ENCODE results near the genes GOLGA6A and ISLR.

DNA sequence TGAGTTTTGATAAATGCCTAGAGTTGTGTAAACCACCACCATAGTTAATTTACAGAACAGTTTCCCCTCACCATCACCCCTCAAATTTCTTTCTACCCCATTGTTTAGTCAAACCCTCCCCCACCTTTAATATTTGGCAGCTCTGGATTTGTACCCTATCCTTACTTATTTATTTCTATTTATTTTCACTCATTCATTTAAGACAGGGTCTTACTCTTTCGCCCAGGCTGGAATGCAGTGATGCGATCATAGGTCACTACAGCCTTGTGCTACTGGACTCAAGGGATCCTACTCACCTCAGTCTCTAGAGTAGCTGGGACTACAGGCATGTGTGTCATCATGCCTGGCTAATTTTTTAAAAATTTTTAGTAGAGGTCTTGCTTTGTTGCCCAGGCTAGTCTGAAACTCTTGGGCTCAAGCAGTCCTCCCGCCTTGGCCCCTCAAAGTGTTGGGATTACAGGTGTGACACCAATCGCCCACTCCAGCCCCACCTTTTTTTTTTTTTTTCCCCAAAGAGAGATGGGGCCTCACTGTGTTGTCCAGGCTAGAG is 35.4 kb downstream of the ARIH1 start:
- PRO-cap, result no peak

- PRO-cap, result no peak
These were observed 49.2 kb downstream of the ARIH1 start for GRCh38 chr15:72523380-72523764.

DNA sequence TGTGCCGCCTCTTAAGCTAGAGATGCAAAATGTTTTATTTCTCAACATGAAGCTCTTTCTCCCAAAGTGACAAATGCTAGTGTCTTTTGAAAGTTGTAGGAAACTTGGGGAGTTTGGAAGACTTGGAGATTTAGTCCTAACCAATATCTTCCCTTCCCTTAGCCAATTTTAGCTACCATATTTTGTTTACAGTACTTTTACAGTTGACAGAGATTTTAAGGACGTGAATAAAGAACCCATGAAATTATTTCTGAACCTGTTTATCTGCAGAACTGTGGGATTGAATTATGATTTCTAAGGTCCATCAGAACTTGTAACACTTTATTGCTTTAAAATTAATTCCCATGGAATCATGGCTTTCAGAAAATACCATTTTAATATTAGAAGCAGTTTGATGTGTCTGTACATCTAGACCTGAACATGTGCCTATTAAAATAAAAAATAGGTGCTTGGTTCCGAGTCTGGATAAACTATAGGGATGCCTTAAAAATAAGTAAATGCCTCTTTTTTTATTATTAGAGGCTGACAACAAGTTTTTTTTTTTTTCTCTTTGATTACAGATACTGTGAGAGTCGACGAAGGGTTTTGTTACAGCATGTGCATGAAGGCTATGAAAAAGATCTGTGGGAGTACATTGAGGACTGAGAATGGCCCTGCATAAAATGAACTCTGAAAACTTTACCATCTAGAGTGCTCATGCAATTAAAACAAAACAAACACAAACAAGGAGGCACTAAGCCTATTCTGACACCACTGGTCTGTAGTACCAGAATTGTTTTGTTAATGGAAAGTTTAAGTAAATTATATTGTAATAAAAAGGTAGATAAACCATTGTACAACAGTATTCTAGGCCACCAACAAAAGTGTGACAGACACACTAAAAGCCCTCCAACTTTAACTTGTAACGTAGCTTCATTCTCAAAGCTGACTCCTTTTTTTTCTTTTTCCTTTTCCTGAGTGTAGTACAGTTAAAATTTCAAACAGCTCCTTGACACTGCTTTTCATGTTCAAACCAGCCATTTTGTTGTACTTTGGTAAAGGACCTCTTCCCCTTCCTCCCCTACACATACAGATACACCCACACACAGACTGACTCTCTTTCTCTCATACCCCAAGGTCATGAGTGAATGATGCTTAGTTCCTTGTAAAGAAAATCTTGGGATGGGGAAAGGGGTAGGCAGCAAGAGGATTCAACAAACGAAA is 71.4 kb upstream of the GOLGA6B start:
- PRO-cap, result no peak

GRCh38 chr15:73181453-73182355 is 129.4 kb downstream of the NEO1 start:
- PRO-cap, result no peak

- PRO-cap, result no peak
These were observed 141.3 kb downstream of the NEO1 start for GRCh38 chr15:73193440-73194066.

DNA sequence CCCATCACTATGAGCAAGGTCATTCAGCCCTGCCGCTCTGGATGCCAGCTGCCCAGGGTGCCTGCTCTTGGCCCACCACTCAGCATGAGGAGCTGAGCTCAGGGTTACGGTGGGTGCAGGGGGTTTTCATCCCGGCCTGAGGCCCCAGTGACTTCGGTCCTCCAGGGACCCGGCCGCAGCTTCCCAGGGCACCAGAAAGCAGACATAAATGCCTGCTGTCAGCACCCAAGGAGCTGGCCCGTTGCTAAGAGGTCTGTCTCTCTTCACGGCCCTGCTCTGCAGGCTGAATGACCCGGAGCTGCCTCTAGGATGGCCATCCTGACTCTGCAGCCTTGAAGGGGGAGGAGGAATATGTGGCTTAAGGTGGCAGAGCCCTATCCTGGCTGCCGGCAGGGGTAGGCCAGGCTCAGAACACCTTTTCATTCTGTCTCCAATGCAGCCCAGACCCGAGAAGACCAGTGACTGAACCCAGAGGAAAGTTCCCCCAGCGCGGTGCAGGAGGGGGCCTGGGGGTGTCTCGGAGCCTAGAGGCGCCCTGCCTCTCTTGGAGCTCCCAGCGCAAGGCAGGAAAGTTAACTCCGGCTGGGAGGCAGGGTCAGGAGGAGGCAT is 1.8 kb downstream of the HCN4 start:
- PRO-cap, result no peak

DNA sequence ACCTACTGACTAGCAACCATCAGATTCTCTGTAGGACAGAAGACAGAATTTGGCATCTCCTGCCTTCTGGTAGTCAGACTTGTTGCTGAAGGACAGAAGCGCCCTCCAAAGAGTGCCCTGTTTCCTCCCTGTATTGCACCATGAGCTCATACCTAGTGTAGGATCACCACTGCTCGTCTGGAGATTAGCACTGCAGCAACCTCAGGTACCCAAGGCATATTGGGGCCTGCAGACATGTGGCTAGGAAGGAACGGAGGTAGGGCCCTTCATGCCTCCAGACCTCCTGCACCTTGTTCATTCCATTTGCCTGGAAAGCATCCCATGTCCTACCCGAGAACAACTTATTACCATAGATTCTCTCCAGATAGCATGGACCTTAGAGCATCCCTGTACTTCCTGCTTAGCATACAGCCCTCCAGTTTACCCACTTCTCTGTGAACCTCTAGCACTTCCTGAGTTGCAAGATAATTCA is 78.0 kb downstream of the NPTN start:
- PRO-cap, result no peak

DNA sequence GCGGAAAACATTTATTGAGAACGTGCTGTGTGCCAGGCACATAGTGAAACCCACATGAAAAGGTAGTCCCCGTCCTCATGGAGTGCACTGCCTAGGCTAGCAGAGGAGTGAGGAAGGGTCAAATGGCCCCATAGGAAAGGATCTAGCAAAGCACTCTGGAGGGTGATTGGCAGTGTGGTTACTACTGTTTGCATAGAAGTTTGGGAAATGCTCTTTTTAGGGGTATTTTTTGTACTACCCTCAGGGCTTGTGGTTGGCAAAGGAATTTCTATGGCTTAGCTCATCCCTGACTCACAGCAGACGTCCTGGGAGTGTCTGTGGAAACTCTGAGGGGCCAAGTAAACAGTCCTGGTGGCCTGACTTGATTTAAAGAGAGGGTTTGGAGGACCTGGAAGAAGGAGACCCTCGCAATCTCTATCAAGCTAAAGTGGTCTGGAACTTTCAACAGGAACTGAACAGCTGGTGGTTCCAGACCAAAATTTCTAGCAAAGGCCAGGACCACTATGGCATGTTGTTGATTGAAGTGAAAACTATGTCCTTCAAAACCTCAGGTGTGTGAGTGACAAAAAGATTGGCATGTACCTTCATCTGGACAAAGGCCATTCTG is 1.0 kb upstream of the NPTN start:
- PRO-cap, result no peak

DNA sequence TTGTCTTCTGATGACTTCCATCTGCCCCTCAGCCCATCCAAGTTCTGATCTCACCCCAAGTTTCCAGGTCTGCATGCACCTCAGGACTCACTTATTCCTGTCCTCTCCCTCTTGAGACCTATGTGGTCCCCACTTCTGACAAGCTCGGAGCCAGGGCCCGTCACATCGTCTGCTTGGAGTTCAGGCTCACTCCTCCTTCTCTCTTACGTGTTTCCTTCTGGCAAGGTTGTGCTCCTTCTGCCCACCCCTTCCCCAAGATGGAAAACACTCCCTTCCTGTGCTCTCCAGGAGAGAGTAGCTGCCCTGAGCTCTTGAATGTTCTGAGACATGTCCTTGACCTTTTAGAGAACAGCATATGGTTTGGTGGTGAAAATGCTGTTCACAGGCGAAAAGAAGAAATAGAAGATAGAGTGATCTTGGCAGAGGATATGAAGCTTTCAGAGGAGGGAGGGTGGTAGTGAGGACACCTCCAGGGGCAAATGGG is 21.1 kb downstream of the CD276 start:
- PRO-cap, result no peak

DNA sequence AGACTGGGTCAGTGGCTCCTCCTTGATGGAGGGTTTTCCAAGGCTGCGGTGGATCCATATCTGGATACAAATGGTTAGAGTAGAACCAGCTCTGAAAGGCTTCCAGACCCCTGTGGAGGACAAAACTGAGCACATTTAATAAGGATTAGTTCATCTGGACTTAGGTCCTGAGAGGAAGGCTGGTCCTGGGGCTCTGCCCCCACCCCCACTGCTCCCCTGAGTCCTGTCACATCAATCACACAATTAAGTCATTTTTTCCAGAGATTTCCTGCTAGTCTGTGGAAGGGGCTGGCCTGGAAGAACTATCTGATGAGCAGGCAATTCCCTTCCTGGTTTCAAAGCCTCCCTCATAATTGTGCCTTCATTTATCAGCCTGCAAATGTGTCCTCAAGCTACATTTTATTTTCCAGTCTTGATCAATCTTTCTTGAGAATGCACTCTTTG is 16.0 kb downstream of the TBC1D21 start:
- PRO-cap, result no peak

DNA sequence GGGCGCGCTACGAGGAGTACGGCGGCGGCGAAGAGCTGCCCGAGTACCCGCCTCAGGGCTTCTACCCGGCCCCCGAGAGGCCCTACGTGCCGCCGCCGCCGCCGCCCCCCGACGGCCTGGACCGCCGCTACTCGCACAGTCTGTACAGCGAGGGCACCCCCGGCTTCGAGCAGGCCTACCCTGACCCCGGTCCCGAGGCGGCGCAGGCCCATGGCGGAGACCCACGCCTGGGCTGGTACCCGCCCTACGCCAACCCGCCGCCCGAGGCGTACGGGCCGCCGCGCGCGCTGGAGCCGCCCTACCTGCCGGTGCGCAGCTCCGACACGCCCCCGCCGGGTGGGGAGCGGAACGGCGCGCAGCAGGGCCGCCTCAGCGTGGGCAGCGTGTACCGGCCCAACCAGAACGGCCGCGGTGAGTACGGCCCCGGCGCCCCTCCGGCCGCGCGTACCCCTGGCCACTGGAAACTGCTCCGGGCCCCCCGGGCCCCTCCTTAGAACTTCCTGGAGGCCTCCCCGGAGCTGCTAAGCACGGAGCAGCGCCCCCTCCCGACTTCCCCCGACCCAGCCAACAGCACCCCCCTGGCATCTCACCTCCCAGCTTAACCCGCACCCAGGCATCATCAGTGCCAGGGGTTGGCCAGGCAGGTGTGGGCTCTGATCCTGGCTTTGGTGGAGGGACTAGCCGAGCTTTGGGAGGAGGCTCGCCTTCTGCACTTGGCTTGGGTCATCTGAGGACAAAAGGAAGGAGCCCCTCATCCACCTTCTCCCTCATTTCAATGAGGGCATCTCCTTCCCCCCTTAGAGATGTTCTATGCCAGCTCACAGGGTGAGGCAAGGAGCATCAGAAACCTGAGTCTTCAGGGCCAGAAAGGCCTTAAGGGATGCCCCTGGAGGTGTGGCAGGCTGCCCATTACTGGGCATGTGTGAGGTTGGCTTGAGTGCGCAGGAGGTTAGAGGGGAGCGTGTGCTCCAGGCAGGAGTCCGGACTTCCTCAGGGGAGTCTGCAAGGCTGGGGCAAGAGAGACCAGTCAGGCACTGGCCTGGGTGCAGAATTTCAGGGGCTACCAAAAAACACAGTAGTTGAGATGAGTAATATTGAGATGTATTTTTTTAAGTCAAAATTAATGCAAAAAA is 1.6 kb downstream of the LOXL1 start:
- PRO-cap, result bidirectional peak, plus-strand start at position 400 of the sequence, minus-strand start at position 263 of the sequence; unidirectional peak, minus-strand start at position 466 of the sequence

DNA sequence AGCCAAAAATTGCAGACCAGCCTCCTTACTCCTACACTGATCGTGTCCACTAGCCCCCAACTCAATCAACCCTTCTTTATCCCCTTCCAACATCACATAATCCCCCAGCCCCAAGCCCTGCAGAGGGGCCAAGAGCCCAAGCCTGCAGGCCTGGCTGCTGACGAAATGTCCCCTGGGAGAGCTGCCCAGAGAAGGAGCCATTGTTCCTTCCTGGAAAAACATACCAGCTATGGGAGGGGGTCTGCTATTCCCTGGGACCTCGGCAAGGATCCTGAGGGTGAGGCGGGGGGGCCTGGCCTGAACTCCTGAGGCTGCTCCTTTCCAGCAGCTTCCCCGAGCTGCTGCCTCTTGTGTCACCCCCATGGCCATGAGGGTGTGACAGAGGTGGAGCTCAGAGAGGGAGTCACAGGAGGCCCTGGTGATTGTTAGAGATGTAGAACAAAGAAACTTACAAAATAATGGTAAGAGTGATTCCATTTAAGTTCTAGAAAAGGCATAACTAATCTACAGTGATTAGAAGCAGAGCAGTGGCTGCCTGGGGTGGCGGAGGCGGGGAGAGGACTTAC is 12.9 kb downstream of the LOXL1 start:
- PRO-cap, result no peak

DNA sequence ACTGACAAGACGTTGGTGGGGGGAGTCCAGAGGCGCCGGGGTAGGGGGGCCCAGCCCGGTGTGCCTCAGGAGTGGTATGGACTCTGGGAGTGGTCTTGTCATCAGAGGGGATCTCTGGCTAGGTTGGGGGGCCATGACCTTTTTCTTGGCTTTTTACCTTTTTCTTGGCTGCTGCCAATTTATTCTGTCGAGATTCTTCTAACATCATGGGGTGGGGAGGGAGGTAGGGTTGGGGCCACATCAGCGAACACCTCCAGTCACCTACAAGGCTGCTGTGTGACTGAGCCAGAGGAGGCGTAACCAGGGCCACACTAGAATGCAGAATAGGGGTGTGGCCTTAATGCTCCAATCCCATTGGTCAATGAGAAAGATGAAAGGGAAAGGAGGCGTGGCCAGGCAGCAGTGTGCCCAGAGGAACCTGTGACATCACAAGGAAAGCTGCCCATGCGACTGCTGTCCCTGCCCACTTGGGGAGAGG is at the start of gene GOLGA6A:
TSS of gene GOLGA6A (minus strand) at position 282 of the 478 bp plus-strand sequence.
- PRO-cap, result no peak

GRCh38 chr15:74170356-74170925 is 3.1 kb upstream of the ISLR start:
- PRO-cap, result no peak

DNA sequence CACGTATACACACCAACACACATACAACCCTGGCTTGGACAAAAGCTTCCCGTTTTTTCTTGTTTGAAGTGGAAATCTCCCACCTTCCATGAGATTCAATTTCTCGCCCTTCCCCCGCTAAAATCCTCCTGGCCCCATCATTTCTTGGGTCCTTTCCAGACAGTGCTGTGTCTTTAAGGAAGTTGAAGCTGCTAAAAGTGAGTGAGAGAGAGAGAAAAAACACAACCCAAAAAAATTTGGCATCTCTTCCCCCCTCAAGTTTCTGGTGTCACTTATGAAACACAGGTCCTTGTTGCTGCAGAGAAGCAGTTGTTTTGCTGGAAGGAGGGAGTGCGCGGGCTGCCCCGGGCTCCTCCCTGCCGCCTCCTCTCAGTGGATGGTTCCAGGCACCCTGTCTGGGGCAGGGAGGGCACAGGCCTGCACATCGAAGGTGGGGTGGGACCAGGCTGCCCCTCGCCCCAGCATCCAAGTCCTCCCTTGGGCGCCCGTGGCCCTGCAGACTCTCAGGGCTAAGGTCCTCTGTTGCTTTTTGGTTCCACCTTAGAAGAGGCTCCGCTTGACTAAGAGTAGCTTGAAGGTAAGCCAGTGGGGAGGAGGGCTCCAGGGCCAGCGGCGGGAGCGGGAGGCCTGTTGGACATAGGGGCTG is at the start of gene ISLR:
TSS of gene ISLR (plus strand) at position 268 of the 646 bp plus-strand sequence.
- PRO-cap, result unidirectional peak, plus-strand start at position 308 of the sequence

DNA sequence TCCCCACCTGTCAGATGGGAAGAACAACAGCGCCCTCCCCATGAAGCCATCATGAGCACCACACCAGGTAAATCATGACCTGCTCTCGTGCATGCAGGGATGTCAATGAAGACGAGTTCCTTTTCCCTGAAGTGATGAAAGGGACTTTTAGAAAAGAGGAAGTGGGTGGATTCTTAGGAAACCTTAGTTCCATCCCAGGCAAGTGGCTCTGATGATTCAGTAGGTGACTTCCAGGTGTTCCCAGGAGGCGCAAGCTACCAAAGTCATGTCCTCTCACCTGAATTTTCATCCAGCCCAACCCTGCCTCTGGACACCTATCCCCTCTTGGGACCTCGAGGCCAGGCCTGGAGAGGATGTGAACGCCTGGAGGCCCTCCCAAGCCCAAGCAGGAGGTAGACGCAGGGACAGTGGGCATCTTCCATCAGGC is 23.6 kb upstream of the CYP11A1 start:
- PRO-cap, result no peak

GRCh38 chr15:74421172-74421882 is 12.4 kb downstream of the SEMA7A start:
- PRO-cap, result no peak

- PRO-cap, result no peak
These were observed 9.8 kb downstream of the SEMA7A start for GRCh38 chr15:74423751-74424532.

GRCh38 chr15:74461923-74462213 is 908 bp upstream of the UBL7 start:
- PRO-cap, result no peak

GRCh38 chr15:74545719-74546700 is 5.0 kb downstream of the ARID3B start:
- PRO-cap, result no peak